Neutrophil (primary cell): ENCODE measurements around a stretch of chr4.

DNA sequence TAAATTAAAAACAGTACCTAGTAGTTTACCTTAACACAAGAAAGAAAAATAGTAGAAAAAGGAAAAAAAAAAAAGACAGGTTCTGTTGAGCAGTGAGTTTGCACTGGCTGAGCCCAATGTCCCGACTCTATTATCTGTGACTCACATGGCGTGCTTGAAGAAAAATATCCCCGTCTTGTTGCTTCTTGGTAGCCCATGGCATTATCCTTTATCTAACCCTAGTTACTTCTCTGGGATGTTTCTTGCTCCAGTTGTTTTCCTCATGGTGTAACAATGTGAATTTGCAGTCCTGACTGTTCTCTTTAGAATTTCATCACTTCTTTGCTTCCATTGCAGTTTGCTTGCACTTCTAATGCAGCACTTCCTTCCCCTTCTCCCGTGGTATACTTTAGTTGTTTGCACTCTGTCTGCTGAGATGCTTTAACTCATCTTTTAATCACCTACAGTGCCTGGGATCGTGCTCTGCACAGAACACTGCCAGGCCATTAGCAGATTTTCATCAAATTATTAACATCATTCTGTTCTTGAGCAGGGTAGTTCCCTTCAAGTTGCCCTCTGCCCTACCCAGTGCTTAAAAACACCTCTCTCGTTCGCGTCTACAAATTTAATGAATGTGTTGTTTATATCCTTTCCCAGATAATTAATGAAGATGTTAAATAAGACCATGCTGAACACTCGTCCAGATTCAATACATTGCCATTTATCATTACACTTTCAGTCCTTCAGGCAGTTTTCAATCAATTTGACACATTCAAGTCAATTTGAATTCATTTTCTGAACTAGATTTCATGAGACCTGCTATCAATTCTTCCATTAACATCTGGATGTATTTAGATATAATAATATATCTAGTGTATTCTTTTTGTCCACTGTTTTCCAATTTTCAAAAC, 126.7 kb downstream of the MAML3 start:
- PRO-cap: no peak

DNA sequence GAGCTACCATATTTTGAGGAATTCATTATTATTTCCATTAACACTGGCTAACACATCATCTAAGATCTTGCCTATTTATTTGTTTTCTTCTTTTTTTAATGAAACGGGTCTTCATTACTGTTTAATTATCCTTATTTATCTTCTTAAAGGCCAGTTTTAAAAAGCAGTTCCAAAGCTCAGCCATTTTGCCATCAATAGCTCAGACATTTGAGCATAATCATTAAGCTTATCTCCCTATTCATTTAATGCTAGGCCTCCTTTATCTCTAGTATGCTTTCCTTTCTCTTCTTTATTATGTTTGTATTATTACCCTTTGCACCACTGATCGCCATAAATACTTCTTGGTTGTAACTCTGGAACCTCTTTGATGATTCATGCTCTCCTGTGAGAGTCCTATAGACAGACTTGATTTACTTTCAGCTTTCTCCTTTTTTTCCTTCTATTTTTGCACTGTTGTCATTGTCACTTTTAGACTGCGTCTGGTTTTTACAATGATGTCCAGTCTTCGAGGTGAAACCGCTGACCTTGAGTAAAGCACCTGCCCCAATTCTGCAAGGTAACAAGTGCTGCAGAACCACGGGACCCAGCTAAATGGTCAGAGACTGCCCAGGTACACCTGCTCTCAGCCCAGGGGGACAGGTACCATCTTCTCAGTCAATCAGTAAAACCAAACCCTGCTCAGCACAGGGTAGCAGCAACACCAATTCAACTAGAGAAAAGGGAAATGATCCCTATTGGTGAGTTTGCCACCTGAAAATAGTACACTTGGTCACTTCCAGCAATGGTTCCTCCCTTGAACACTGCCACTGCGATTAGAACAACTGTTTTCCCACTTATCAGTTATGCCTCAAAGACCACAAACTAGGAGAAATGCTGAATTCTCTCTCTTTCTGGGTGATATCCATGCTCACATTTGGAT, 125.2 kb downstream of the MAML3 start:
- PRO-cap: no peak

GRCh38 chr4:140048546-140048849, 105.5 kb downstream of the MAML3 start:
- PRO-cap: no peak

- PRO-cap: no peak
Observed at GRCh38 chr4:140082205-140082768, 71.7 kb downstream of the MAML3 start.

- PRO-cap: no peak
Observed at GRCh38 chr4:140099645-140100540, 54.1 kb downstream of the MAML3 start.

DNA sequence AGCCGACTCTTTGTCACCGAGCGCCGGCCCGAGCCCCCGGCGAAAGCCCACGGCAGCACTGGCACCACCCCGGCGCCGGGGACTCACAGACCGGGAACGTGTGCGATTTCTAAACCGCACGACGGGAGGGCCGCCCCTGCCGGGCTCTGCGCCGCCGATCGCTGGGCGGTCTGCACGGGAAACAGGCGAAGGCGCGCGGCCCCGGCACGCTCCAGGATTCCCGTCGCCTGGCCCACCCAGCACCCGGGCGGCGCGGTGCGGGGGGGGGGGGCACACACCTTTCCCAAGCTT, 2.6 kb downstream of the MAML3 start:
- PRO-cap: no peak

- PRO-cap: no peak
Observed at GRCh38 chr4:140342967-140343928, 30.2 kb upstream of the SCOC start.

DNA sequence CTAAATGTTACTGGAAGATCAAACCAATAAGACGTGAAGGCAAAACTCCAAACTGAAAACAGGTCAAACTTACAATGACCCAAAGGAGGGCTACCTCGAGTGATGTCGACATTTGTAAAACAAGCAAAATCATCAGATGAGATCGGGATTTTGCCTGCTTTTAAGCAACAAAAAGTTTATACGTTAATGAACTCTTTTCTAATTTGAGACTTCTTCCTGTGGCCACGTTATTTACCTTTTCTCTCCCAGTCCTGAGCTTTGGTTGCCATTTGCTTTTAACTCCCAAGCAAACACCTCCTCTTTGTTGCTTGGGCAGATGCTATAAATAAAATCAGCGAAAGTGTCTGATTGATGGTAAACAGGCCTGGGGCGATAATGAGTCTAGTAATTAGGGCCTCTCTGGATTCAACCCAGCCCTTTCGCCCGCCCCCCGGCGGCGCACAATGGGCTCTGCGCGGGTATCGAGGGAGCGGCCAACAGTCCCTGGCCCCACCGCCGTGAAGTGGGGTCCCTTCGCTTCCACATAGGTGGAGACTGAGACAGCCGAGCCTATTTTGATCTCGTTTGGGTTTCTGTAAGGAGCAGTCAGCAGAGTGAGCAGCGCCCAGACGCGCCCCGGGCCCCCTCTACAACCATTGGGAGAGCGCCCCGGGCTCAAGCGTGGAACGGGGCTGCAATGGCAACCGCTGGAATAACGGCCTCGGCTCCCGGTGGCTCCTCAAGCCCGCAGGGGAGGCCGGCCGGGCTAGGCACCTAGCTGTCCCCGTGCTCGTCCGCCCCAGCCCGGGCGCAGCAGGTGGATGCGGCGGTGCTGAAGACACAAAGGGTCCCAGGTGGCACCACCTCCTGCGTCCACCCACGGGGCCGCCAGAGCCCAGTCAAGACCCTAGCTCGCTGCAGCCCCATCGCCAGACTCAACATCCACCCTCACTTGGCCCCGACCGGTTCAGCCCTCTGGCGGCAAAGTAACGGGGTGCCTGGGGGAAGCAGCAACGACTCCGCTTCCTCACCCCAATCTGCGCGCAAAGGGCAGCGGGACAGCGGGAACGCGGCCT, 652 bp downstream of the CLGN start:
- PRO-cap: no peak

GRCh38 chr4:140790578-140791399, 34.6 kb upstream of the TBC1D9 start:
- PRO-cap: no peak

DNA sequence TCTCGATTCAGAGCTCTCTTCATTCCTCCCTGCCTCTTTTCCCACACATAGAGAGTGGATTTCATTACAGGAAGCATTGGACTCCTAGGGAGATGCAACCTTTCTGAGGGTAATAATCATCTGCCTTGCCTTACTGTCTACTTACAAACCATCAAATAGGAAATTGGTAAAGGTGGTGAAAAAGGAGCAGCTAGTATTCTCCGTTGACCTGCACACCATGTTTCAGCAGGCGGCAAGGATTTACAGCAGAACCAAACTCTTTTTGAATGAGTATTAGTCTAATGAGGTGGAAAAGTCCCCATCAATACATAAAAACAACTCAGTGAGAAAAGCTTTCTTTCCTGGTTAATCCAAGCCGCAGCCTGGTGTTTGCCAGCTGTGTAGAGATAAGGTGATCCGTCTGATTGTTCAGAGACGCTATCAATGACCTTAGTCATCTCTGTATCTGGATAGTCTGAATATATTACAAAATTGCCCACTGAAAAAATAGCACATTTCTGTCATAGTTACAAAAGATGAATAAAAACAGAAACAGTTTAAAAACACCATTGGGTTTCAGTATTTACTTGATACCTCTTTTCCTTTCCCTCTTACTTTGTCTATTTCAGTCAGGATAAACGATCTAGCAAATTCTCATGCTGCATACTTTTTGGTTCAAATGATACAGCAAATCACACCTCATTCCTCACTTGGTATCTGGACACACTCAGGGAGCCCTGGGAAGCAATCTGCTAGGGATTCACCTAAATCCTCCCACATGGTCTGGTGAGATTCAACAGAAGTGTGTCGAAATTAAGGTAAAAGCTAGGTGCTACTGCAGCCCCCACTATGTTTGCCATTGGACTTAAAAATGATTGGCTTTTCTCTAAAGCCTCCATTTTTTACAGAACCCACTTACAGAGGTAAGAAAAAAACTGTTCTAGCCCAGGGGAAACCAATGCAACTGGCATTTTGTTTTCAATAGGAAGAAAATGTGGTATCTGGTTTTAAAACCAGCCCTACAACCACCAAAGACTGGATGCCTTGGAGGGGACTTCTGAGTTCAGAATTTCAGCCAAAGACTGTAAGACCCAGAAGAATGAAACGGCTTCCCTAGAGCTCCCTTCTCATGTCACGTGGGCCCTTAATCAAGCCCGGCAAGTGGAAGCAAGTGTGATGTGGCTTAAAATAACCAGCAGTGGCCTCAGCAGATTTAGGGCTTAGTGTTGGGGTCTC, 110.6 kb upstream of the TBC1D9 start:
- PRO-cap: no peak

GRCh38 chr4:142314546-142315056, 531.5 kb downstream of the INPP4B start:
- PRO-cap: no peak

GRCh38 chr4:142351861-142352694, 494.0 kb downstream of the INPP4B start:
- PRO-cap: no peak

GRCh38 chr4:142550100-142550588, 296.0 kb downstream of the INPP4B start:
- PRO-cap: no peak

- PRO-cap: no peak
Observed at GRCh38 chr4:142845087-142845632, 941 bp downstream of the INPP4B start.

GRCh38 chr4:143186162-143186674, 1.5 kb downstream of the USP38 start:
- PRO-cap: no peak

DNA sequence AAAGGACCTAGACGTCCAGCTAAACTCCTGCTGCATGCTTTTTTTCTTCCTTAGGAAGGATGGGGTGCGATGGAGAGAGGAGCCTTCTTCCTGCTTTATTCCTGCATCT, 695 bp downstream of the GAB1 start:
- PRO-cap: no peak

DNA sequence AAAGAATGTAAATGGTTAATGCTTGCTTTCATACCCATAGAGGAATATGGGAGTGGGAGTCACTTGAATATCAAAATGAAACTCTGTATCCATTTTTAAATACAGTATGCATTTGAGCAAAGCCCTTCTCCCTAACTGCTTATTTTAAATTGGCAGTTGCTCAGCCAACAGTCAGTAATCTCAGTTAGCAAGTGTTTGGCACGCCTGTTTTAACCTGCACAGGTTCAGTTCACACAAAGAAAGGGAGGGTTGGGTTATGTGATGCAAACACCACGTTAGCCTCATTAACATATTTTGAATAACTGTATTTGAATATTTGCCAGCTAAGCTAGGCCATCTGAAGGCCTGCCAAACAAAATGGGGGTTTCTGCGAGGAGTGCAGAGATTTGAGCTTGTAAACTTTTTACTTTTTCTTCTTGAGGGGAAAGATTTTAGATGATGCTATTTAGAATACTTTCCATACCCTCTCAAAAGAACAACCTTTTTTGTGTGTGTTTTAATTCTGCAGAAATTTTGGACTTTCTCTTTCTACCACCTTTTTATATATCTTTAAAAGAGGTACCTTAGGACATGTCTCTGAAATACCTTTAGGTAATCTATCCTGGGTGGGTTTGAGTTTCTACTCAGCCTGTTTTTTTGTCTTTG, 19.9 kb downstream of the GAB1 start:
- PRO-cap: no peak

DNA sequence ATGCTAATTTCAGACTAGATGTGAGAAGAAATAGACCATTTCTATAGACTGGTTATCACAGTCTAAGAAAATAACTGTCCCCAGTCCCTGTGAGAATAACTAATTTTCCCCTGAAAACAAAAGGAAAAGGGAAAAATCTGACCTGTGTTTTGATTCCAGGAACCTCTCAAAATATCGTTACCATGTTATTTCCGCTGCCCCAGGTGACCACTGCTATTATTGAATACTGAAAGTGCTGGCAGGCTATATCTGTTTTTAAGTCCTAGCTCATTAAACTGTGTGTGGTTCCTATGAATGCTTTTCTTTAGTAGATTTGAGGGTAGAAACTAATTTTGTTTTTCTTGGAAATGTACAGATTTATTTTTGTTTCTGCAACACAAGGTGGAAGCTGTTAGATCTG, 83.6 kb downstream of the GAB1 start:
- PRO-cap: no peak

DNA sequence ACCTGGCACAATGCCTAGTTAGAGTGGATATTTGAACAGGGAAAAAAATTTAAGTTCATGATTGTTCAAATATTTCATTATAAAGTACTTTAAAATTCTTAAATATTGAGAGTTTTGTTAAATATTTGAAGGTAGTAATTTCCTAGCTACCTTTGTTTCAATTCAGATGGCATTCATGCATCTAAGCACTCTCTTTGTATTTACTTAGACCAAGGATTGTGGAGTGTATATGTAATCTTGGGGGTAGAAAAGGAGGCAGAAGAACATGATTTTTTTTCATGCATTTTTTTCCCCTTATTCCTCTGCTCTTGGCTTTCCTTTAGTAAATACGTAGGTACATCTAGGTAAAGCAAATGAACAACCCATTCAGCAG, 18.5 kb downstream of the SMARCA5 start:
- PRO-cap: no peak

- PRO-cap: no peak
Observed at GRCh38 chr4:143700020-143700321, 504 bp downstream of the FREM3 start.